Pulmonary lymph node (tissue), 1 donor: ENCODE measurements around a stretch of chr7.

DNA sequence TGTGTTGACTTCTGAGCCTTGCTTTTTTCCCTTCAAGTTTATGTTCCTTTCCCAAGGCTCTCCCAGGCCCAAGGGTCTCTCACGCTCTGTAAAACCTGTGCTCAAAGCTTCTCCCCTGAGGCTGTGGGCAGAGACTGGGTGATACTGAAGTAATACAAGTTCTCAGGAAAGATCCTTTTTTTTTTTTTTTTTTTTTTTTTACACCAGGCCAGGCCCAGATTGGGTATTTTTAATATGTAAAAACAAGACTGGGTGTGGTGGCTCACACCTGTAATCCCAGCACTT lies 88.2 kb upstream of the TNS3 start:
- PRO-cap = no peak

GRCh38 chr7:47734088-47734688 lies 152.3 kb upstream of the TNS3 start:
- PRO-cap = no peak

DNA sequence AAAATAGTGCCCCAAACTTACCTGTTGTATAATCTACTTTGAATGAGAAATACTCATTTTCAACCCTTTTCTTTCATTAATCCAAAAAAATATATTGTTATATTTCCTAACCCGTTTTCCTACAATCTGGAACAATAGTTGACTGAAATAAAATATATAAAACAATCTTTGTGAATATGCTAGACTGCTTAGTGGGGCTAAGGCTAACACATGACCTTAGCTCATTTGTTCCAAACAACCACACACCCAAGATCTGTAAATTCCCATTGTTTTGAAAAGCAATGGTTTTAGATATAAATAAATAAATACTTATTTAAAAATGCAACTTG lies 7.5 kb downstream of the HUS1 start:
- PRO-cap = no peak

GRCh38 chr7:50266756-50267434 lies 37.6 kb upstream of the IKZF1 start:
- PRO-cap = bidirectional peak, plus-strand start at chr7:50267070, minus-strand start at chr7:50266951

- PRO-cap = unidirectional peak, plus-strand start at chr7:50281788; bidirectional peak, plus-strand start at chr7:50282107, minus-strand start at chr7:50281942
Observed at GRCh38 chr7:50281538-50282390, 22.8 kb upstream of the IKZF1 start.

GRCh38 chr7:50303579-50304383 lies 735 bp upstream of the IKZF1 start:
- PRO-cap = bidirectional peak, plus-strand start at chr7:50303888, minus-strand start at chr7:50303795; bidirectional peak, plus-strand start at chr7:50304210, minus-strand start at chr7:50303989; bidirectional peak, plus-strand start at chr7:50304336, minus-strand start at chr7:50304309

DNA sequence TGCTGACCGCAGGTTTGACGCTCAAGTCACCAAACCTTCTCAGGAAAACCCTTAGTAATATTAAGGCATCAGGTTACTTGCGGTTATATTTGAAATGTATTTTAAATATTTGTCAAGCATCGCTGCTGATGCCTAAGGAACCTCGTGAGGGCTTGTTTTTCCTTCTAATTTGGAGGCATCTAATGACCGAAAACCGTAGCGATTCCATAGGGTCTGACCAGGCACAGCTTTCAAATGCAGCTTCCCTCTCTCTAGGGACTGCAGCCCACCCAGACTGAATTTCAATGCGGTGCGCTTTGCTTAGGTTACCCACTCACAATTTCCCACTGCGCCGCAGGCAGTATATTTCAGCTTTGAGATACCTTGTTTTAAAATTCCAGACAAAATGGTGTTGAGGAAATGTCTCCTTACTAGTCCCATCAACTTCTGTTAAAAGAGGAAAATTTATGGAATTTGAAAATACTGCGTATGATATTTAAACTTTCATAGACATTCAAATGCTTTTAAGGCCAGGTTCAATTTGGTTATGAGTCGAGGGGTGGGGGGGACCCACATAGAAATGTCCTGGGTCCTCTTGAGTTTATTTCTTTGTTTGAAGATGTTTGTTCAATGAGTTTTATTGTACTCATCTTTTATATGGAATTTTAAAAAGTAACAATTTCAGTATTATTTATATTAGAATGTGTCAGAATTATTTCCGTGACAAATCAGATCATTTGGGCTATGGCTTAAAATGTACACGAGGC lies 1.0 kb downstream of the IKZF1 start:
- PRO-cap = bidirectional peak, plus-strand start at position 531 of the sequence, minus-strand start at position 12 of the sequence

GRCh38 chr7:50341539-50342164 lies 37.1 kb downstream of the IKZF1 start:
- PRO-cap = no peak

DNA sequence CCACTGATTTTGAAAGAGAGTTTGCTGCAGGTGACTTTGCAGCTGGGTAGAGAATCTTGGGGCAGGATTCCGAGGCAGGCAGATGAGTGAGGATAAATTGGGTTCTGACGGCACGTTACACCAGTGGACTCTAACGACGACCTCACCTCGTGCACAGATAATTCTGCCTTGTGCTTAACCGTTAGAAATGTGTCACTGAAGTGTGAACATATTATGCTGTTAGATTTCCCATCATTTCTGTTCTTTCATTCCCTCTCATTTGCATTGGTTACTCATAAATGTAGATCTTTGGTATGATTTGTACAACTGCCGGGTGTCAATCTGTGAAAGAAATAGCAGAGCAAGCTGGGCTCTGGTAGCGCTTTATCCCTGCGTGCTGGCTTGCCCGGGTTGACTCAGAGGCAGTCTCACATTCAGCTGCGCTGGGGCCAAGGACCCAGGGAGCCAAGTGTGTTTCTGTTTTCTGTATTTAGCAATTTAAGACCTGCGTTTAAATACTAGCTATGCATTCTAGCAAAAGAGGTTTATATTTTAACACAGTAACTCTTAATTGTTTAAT lies 46.0 kb downstream of the IKZF1 start:
- PRO-cap = unidirectional peak, plus-strand start at position 123 of the sequence

GRCh38 chr7:50393842-50394344 lies 56.3 kb downstream of the FIGNL1 start:
- PRO-cap = bidirectional peak, plus-strand start at chr7:50394174, minus-strand start at chr7:50393959

GRCh38 chr7:50405292-50406312 lies 44.5 kb downstream of the FIGNL1 start:
- PRO-cap = bidirectional peak, plus-strand start at chr7:50405583, minus-strand start at chr7:50405433

- PRO-cap = no peak
Observed at GRCh38 chr7:50449666-50450168, 433 bp downstream of the FIGNL1 start.

DNA sequence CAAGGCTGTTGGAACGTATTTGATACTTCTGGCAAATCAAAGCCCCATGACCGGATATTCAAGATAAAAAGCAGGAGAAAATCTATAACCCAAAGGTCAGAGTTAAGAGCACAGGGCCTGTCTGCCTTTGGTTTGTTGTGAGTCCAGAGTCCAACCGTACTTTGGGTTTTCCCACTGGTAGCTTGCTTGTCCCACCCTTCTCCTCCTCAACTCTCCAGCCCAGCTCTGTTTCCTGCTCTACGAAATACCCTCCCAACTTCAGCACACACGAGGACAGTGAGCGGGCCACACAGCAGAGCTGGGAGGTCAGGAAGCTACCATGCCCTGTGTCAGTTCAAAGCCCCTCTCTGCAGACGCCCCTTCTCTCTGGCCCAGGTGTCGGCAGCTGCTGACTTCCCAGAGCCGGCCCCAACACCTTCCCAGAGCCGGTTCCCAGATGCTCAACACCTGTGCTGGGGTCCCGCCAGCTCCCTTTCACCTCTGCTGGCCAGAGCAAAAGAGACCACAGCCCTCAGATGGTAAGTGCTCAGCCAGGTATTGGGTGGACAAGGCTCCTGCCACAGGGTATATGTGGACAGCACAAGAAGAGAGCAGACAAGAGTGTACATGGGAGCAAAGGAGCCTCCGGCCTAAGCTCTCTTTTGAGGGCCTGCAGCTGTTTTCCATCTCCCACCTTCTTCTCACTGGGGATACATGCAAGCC lies 50.0 kb upstream of the DDC start:
- PRO-cap = no peak

DNA sequence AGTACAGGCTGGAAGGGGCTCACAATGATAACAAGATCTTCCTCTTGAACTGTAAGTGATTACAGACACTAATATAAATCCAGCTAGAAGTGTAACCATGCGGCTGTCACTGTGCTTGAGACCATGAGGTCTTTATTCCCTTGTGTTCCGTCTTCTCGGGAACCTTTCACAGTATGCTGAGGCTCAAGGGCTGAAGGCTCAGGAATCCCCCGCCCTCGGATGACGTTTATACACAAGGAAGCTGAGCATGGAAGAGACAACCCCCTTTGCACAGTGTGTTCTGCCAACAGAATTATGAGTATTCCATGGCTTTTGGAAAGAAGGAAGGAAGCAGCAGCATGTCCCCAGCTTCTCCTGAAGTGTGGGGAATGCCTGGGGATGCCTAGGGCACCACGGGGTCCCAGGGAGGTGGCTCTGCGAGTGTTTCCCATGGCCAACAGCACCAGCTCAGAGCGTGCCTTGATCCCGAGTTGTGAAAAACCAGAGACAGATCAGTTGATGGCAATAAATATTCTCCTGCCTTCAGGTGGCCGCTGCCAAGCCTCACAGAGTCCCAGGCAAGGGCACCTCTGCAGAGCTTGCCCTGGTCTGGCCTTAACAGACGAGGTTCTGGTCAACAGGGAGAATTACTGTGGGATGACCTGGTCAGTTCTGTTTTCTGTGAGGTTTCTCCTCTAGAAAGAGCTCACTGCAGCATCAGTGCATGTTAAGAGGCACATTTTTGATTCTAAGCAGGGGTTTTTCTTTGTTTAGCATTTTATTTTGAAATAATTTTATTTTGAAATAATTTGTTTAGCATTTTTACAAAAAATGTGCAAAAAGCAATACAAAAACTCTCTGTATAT lies 88.9 kb upstream of the DDC start:
- PRO-cap = bidirectional peak, plus-strand start at position 306 of the sequence, minus-strand start at position 157 of the sequence

GRCh38 chr7:50673559-50674258 lies 108.5 kb upstream of the DDC start:
- PRO-cap = no peak

DNA sequence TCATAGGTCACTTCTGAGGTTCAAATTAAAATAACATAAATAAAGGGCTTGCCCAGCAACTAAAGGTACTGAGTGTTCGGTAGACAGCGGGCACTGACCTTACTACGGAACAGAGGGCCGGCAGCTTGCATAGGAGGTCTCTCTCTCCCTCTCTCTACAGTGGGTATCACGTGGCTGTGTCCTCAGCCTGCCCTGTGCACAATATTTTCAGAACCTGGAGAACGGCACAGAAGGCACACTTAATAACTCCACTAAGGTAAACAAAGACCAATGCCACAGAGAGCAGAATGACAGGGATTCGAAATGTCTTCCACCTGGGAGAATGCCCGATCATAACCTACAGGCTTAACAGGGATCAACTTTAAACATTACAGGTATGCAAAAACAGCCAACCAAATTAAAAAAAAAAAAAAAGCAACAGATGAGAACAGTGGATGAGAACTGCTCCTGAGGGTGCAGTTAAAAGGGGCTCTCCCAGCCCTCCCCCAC lies 71.9 kb downstream of the GRB10 start:
- PRO-cap = no peak

GRCh38 chr7:50754754-50755188 lies 27.9 kb downstream of the GRB10 start:
- PRO-cap = no peak

DNA sequence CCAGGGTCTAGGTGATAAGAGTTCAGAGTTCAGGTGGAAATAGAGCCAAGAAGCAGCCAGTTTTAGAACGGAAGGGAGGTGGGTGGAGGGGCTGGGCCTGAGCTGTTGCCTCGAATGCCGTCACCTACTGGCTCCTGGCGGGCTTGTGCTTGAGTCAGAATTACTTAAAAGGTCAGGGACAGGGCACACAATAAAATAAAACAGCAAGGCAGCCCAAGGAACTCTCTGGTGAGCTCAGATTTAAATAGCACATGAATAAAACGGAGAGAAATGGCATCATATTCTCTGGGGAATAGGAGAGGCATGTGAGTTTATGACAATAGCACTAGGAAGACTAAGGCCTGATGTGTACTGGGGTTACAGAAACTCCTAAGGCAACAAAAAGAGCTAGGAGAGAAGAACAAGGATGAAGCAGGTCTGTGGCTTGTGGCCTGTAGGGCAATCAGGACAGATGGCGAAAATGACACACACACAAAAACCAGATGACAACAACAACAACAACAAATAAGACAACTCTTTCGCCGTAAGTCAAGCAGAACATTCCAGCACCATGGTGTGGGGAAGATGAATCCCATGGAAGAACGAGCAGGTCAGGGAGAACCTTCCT lies 56.4 kb upstream of the GRB10 start:
- PRO-cap = no peak

DNA sequence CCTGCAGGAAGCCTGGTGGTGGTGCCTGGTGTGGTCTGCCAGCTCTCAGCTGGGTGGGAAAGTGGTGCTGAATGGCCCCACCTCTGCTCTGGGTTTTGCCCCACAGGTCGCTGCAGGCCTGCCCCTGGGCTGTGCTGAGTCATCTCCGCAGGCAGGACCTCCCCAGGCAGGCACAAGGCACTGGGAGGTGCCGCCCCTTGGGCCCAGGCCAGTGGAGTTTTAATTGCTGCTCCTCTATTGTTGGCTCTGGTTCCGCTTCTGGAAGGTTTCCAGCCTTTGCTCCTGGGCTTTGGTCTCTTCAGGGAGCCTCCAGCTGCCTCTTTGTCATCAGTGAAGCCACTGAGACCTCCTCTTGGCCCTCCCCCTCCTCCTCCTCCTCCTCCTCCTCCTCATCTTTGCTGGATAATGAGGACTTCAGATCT lies 180.3 kb upstream of the GRB10 start:
- PRO-cap = no peak

- PRO-cap = no peak
Observed at GRCh38 chr7:51229090-51229636, 87.4 kb downstream of the COBL start.